ENCODE data around the gene RESF1.

- PRO-cap, result bidirectional peak, plus-strand start at chr12:31959415, minus-strand start at chr12:31959304; bidirectional peak, plus-strand start at chr12:31959870, minus-strand start at chr12:31959879
These were observed at the start of gene RESF1 for GRCh38 chr12:31959006-31959969. Gene RESF1 (plus strand): TSS chr12:31959415.

DNA sequence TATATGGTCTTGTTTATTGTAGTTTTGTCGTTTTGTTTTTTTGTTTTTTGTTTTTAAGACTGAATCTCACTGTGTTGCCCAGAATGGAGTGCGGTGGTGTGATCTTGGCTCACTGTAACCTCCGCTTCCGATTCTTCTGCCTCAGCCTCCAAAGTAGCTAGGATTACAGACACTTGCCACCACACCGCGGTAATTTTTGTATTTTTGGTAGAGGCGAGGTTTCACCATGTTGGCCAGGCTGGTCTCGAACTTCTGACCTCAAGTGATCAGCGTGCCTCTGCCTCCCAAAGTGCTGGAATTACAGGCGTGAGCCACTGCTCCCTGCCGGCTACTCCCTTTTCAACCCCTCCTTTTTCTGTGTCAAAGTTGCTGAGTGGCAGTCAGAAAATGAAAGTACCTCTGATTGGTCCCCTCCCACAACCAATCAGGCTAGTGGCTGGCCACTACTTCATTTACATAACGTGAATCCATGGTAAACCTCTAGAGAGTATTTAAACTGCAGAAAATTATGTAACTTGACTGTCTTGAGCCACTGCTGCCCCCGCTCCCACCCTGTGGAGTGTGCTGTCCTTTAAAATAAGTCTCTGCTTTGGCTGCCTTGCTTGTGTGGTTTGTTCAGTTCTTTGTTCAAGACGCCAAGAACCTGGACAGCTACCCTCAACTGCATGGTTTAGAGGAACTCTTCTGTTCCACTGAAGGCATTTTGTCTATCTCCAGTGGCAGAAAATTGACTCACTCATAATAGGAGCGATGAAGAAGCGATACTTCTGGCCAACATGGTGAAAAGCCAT lies 5.9 kb downstream of the RESF1 start:
- PRO-cap, result no peak

GRCh38 chr12:31966221-31967152 lies 7.3 kb downstream of the RESF1 start:
- PRO-cap, result no peak

- PRO-cap, result no peak
These were observed 30.8 kb downstream of the RESF1 start for GRCh38 chr12:31989752-31990587.

GRCh38 chr12:32025918-32026386 lies 66.7 kb downstream of the RESF1 start:
- PRO-cap, result no peak

DNA sequence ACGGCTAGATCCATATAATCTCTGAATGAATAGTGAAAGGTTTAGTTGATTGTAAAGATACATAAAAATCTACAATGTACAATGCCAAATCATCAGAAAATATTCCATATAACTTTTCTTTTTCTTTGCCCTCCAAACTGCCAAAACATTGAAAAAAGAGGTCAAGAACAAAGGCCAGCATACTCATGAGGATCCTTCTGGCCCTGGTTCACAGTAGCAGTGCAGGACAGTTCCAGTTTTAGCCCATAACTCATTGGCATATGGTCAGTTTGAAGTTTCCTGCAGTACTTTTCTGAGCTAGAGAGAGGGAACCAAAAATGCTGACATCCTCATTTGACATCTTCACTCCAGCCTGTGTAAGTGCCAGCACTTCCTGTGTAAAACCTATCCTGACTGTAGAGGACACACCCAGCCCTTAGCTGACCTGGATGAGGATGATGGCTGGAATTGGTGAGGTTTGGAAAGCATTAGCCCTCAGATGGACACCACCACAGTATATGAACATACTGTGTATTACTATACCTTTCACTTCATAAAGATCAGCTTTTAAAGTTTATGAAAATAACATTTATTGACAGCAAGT lies 84.1 kb downstream of the FGD4 start:
- PRO-cap, result no peak

GRCh38 chr12:32548311-32549322 lies 130.5 kb upstream of the DNM1L start:
- PRO-cap, result no peak

GRCh38 chr12:32580874-32581471 lies 98.1 kb upstream of the DNM1L start:
- PRO-cap, result no peak

GRCh38 chr12:32802182-32802565 lies 46.5 kb upstream of the YARS2 start:
- PRO-cap, result no peak

DNA sequence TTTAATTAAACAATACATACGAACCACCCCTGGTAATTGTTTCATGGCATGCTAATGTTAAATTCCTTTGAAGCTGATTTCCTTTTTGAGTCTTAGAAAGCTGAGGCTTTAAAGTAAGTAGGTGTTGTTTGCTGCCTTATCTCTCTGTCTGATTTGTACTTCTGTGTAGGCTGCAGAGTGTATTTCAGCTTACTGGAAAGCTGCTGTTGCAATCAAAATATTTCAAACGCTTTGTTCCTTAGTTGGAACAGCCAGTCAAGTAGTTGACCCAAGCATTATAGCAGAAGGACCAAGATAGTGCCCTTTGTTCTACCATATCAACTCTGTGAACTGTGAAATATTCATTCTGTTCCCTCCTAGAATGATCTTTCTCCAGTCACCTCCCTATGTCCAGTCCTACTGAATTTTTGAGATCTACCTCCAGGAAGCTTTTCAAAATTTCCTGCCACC lies 3.1 kb downstream of the PKP2 start:
- PRO-cap, result no peak

DNA sequence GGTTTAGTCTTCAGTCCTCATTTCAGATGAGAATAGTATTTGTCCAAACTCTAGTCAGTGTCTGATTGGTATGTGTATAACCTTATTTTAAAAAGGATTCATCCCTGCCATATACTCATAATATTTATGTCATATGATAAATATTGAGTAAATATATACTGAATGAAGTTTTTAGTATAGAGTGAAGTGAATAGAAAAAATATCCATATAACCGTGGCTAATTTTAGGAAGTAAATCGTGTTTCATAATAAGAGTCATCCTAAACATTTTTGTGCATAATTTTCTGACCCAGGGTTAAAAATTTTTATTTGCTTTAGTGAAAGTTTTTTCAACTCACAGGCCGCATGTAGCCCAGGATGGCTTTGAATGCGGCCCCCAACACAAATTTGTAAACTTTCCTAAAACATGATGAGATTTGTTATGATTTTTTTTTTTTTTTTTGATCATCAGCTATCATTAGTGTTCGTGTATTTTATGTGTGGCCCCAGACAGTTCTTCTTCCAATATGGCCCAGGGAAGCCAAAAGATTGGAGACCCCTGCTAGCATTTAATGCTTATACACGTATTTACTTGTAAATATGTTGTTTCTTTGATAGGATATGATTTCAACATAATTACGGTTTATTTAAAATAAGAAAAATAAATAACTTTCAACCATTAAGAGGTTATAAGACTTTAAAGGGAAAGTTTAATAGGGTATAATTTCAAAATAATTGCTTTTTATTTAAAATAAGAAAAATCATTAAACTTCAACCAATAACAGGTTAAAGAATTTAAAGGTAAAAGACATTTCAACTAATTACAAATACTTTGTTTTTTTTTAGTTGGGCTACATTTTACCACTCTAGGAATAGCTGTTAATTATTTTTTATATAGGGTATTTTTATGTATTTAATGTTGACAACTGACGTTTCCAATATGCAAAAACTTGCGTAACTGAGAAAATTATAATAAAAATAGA lies 9.4 kb downstream of the ALG10 start:
- PRO-cap, result no peak

- PRO-cap, result no peak
These were observed 183.3 kb downstream of the ALG10 start for GRCh38 chr12:34205642-34205896.

DNA sequence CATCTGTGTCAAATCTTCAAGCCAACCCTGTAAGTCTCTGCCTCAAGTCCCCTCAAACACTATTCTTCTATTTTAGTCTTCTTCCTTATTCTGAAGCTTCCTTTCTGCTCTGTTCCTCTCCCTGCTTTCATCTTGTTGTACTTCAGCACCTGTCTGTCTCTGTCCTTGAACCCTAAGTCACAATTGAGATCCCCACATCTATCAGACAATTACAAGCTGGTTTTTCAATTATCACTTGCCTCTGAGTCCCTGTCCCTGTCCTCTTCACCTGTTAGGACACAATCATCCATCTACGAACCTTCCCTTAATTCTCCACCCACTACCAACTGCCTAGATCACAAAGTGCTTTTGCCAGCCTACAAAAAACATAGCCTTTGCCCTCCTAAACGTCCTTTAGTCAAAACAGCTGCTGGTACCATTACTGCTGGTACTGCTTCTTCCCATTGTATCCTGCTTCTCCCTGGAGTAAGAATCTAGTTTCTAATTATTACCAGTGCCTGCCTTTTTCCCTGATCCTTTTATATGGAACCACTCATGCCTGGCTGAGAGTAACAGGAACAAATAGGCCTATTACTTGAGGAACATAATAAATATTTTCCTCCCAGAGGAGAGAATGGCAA lies 82.1 kb downstream of the CPNE8 start:
- PRO-cap, result no peak

GRCh38 chr12:38892297-38892590 lies 13.1 kb downstream of the CPNE8 start:
- PRO-cap, result no peak

GRCh38 chr12:38983415-38983725 lies 78.0 kb upstream of the CPNE8 start:
- PRO-cap, result no peak

GRCh38 chr12:39341647-39342312 lies 101.1 kb downstream of the KIF21A start:
- PRO-cap, result no peak

GRCh38 chr12:39442266-39442958 lies 508 bp downstream of the KIF21A start:
- PRO-cap, result no peak

GRCh38 chr12:40016782-40017694 lies 88.8 kb downstream of the SLC2A13 start:
- PRO-cap, result no peak

DNA sequence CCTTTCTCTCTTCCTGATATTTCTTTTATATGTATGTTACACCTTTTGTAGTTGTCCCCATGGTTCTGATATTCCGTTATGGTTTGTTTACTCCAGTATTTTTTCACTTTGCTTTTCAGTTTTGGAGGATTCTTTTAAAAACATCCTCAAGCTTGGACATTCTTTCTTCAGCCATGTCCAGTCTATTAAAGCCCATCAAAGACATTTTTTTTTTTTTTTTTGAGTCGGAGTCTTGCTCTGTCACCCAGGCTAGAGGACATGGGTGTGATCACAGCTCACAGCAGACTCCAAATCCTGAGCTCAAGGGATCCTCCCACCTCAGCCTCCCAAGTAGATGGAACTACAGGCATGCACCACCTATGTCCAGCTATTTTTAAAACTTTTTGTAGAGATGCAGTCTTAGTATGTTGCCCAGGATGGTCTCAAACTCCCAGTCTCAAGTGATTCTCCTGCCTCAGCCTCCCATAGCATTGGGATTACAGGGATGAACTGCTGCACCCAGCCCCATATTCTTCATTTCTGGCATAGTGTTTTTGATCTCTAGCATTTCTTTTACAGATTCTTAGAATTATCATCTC lies 31.8 kb downstream of the SLC2A13 start:
- PRO-cap, result no peak

- PRO-cap, result no peak
These were observed 6.4 kb downstream of the SLC2A13 start for GRCh38 chr12:40099399-40099942.